Left lung (tissue), 1 donor: ENCODE data around the genes MRPL14 and SLC29A1.

- PRO-cap: no peak
Observed at GRCh38 chr6:43890822-43891664, 121.0 kb downstream of the VEGFA start.

GRCh38 chr6:43972765-43973309 lies 154.4 kb downstream of the MRPL14 start:
- PRO-cap: no peak

DNA sequence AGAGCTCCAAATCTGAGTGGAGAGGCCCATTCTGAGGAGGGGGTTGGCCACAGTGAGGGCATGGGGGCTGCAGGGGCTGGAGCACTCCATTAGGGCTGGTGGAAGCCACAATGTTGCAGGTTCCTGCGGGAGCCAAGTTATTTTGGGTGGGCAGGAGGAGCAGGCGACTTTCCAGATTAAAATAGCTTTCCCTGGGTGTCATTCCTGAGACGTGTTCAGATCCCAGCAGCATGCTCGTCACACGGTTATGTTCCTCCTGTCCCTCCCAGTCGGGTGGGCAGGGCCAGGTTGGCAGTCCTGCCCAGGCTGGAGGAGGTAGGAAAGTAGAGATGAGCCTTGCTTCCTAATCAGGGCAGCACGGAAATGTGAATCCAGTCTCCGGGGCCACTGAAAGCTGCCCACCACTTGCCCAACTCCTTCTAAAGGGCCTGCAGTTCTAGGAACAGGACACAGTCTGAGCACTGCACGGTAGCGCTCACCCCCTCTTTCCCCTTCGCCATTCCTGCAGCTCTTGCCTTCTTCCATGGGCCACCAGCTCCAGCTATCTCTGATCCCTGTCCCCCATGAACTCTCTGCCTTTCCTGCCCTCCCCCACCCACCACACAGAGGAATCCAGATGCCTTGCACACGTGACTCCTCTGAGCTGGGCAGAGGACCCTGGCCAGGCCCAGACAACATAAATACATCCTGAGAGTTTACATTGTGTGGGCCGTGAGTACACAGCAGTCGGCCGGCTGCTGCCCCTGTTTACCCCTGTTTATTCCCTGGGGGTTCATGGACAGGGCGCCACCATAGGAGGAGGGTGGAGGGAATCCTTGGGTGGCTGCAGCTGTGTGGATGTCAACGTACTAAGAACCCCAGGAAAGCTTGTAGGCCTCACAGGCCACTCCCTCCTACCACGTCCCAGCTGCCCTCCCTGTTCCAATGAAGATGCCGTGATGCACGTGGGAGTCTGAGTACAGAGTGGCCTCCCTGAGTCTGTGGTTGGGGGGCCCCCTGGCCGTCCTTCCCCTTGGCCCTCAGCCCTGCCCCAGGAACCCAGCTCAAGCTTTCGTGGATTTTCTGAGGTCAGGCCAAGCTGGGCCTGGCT lies 136.7 kb downstream of the MRPL14 start:
- PRO-cap: no peak

DNA sequence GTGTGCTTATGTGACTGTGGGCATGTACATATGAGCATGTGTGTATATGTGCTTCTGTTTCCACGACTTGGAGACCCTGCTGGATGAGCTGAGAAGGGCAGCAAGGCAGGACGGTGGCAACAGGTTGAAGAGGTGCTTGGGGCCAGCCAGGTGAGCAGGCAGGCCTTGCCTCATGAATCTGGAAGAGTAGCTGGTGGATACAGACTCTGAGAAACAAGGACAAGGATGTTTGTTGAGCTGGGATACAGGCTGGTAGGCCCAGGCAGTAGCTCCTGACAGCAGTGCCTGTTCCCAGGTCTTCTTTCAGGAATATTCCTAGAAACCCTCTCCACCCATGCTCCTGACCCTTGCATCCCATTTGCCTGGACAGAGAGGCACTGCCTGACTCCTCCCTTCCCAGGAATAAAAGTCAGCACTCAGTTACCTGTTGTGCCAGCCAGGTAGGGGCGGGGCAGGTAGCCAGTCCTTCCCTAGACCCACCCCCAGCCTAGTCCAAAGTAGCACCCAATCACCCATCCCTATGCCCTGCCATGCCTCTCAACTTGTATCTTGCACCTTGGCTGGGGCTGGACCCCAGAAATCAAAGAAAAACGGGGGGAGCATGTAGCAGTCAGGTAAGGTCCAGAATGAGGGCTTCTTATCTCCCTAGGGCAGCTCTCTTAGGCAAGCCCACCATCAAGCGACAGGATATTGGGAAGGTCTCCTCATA lies 130.0 kb downstream of the MRPL14 start:
- PRO-cap: no peak

DNA sequence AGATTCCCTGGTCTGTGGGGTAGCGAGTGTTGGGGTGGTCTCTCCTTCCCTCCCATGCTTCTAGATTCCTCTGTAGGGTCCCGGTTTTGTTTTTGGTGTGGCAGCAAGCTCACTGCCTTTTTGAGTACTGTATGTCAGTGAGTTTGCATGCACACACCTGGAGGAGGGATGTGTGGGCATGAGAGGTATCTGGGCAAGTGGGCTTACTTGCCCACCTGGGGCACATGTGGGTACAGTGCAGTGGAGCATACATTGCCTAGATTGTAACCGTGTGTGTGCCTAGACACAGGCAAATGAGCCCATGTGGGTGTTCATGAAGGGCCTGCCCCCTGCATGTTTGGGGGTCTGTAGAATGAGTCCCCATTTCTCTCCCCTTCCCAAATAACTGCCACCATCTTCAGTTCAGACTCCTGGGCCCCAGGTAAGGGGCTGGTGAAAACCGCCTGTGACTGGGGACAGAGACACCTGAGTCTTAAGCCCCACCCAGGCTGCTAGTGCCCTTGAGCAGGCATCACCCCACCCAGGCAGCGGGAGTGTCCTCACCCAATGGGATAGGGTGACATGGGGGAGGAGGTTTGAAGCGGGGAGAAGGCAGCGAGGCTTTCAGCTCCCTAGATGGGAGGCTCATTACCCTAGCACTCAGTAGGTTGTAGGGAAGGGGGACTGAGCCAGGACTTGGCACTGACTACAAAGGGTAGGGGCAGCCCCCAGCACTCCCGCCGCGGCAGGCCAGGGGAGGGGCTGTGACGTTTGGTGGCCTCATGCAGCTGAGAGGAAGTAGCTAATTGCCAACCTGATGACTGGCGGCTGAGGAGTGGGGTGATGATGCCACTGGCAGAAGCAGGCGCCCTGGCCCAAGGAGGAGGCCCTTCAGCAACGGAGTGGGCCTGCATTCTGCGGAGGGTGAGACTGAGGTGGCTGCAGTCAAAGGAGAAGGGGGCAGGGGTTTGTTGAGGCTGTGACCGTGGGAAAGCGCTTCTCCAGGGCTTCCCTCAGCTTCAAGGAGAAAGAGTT lies 127.1 kb downstream of the MRPL14 start:
- PRO-cap: bidirectional peak, plus-strand start at position 562 of the sequence, minus-strand start at position 423 of the sequence; bidirectional peak, plus-strand start at position 892 of the sequence, minus-strand start at position 729 of the sequence

DNA sequence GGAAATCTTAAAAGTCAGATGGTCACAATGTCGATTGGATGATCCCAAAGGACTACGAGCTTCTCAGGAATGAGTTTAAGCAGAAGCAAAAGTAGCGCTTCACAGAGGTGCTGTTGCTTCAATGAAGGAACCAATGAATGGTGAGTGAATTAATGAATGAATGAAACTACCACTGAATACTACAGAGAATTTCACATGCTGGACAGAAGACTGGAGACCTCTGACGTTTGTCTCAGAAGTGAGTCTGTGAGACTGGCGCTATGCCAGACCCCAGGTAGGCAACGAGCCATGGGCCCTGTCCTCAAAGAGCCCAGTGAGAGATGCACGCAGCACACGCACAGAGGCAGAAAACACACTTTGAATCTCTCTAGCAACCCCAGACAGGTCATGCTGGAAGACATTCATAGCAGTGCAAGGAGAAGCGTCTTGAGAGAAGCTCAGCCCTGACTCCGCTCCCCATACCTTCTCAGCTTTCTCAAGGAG lies 117.3 kb downstream of the MRPL14 start:
- PRO-cap: no peak

- PRO-cap: unidirectional peak, minus-strand start at chr6:44102250
Observed at GRCh38 chr6:44101646-44102409, 25.4 kb downstream of the MRPL14 start.

DNA sequence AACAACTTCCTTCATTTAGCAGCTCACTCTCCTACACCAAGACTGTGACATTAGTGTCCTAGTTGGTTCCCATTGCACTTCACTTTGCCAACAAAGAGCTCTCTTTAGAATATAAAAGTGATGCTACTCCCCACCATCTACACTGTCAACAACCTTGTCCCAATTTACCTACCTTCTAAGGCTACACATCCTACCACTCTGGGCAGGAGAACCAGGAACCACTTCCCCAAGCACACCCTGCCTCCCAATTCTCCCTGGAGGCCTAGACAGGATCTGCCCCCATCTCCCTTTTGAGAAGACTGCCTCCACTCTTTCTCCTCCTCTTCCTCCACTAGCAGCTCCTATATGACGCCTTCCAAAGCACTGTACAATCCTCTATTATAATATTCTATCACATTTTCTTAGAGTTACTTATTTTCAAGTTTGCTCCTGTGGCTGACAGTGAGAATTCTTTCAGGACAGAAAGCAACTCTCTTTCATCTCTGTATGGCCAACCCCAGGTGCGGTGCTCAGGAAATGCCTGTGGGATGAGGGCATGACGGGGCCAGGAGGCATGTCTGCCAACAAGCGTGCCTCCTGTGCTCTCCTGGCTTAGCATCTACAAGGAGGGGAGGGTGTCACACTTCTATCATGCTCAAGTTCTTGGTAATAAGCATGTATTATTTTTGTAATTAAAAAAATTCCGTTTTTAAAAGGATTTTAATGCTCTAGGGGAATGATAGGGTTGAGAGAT lies 11.6 kb downstream of the MRPL14 start:
- PRO-cap: no peak

DNA sequence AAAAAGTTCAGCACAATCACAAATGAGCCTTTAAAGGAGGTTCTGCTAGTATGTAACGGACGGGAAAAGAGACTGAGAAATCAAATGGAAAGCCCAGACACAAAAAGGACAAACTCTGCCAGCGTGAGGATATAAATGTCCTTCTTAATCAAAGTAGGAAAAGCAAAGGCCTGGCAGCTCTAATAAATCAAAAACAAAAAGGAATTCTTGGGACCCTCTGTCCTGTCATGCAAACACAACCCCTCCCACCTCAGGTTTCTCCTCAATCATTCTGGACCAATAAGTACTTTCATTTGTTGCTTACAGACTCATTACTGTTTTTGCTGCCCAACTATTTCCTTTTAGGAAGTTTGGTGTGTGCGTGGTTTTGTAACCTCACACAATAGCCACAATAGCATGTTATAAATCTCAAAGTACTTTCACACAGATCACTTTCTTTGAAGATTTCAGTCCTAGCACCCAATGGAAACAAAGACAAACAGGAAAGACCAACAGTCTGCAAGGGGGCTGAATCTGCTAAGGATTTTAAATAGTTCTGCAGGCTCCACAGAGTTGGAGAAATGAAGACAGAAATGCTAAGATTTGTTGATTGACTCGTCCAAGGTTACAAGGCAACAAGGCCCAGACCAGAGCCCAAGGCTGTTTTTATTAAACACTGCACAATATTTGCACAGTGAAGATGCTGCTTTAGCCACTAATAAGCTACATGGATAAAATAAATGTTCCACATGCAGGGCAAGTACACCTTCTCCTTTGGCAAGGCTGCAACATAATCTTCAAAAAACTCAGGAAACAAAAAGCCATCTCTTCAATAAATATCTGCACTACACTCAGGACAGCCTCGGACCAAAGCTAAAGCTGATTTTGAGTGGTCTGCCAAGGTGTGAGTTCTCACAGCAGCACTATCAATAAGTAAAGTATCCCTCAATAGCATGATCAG lies 4.3 kb downstream of the MRPL14 start:
- PRO-cap: no peak

- PRO-cap: bidirectional peak, plus-strand start at chr6:44127644, minus-strand start at chr6:44127420
Observed at GRCh38 chr6:44127156-44127782, at the start of gene MRPL14. Gene MRPL14 (minus strand): TSS chr6:44127452.

- PRO-cap: no peak
Observed at GRCh38 chr6:44133077-44134132, 6.1 kb downstream of the TMEM63B start.

DNA sequence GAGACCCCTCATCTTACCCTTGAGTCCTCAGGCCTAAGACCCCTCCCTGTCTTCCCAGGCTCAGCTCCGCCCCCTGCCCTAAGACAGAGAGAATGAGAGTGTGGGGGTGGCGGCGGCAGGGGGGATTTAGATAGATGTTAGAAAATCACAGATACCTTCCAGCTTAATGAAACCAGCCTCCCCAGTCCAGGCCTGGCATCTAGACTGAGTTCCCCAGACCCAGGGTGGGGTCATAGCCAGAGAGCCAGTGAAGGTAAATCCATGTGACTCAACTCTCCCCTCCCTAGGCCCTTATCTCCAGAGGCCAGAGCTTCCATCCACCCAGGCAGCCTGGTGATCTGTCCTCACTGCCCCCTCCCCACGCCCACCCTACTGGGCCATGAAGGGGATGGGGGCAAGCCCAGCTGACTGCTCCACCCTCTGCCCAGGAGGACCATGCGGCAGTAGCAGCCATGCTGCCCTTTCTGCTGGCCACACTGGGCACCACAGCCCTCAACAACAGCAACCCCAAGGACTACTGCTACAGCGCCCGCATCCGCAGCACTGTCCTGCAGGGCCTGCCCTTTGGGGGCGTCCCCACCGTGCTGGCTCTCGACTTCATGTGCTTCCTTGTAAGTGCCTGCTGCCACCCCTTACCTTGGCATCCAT lies 6.9 kb downstream of the TMEM63B start:
- PRO-cap: no peak

GRCh38 chr6:44176413-44176681 lies 17.7 kb downstream of the CAPN11 start:
- PRO-cap: no peak

GRCh38 chr6:44177078-44177582 lies 18.5 kb downstream of the CAPN11 start:
- PRO-cap: no peak

DNA sequence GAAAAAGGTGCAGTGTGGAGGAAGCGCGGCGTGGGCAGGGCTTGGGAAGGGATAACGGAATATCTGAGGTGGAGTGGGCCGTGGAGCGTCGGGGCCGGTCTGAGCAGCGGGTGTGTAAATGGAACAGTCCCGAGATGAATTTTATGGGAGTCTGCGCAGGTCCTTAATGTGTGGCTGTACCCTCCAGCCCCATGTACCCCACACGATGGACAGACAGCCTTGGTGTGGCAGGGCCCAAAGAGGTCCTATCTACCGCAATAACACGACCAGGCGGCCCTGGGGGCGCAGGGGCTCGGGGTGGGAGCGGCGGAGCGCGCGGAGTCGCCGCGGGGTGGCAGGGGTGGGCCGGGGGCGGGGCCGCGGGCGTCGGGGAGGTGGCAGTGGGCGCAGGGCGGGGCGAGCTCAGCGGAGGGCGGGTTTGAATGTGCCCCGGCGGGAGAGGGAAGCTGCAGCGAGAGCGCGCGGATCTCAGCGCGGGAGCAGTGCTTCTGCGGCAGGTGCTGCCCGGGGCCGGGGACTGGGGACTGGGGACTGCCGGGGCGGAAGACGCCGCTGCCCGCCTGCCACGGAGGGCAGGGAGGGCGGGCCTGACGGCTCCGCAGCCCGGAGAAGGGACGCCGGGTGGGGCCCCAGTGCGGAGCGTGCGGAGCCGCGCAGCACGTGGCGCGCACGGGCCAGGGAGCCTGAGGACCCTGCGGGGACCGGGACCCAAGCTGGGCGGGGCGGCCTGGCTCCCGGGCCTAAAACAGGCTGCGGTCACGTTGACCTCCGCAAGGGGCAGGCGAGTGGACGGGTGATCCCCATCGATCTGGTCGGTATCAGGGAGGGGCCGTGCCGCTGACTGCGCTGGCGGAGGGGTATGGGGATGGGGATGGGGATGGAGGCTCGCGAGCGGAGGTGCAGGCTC lies at the start of gene SLC29A1:
SLC29A1 (plus strand) TSS at position 451 of the 907 bp plus-strand sequence.
- PRO-cap: bidirectional peak, plus-strand start at position 451 of the sequence, minus-strand start at position 336 of the sequence

DNA sequence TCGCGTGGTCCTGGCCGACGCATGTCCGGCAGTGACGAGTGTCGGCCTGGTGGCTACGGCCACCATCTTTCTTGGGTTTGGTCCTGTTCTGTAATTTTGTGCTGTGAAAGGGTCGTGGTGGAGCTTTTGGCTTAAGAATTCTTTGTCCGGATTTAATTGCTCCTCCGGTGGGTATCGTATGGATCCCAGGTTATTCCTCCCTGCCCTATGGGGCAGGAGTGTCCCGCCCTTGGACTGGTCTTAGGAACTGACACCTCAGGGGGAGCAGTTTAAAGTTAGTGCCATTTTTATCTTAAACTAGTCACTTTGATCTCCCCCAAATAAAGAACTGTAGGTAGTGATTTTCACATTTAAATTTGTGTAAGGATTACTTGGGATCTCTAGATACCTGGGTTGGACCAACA lies 1.0 kb downstream of the HSP90AB1 start:
- PRO-cap: bidirectional peak, plus-strand start at position 31 of the sequence, minus-strand start outside the sequence

GRCh38 chr6:44260363-44261040 lies 3.2 kb upstream of the SLC35B2 start:
- PRO-cap: no peak

DNA sequence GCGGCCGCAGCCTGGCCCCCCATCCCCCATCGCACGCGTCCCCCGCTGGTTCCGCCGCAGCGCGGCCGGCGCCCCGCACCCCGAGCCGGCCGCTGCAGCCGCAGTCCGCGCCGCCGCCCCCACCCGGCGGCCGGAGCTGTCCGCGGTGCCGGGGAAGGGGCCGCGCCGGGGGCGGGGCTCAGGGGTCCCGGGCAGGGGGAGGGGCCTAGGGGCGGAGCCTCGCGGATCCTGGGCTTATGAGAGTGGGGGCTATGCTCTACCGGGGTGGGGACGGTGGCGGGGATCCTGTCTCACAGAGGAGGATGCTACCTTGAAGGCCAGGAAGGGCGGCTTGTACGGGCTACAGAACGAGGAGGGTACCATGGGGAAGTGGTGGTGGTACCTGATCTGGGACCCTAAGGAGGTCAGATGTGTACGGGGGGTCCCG lies 671 bp downstream of the TMEM151B start:
- PRO-cap: no peak

GRCh38 chr6:44304741-44305163 lies 7.3 kb upstream of the TCTE1 start:
- PRO-cap: no peak

- PRO-cap: no peak
Observed at GRCh38 chr6:44384152-44384351, 3.5 kb upstream of the CDC5L start.